Amniotic epithelial cell (primary cell): ENCODE data around the genes PRR11, PTRH2 and TBX2.

DNA sequence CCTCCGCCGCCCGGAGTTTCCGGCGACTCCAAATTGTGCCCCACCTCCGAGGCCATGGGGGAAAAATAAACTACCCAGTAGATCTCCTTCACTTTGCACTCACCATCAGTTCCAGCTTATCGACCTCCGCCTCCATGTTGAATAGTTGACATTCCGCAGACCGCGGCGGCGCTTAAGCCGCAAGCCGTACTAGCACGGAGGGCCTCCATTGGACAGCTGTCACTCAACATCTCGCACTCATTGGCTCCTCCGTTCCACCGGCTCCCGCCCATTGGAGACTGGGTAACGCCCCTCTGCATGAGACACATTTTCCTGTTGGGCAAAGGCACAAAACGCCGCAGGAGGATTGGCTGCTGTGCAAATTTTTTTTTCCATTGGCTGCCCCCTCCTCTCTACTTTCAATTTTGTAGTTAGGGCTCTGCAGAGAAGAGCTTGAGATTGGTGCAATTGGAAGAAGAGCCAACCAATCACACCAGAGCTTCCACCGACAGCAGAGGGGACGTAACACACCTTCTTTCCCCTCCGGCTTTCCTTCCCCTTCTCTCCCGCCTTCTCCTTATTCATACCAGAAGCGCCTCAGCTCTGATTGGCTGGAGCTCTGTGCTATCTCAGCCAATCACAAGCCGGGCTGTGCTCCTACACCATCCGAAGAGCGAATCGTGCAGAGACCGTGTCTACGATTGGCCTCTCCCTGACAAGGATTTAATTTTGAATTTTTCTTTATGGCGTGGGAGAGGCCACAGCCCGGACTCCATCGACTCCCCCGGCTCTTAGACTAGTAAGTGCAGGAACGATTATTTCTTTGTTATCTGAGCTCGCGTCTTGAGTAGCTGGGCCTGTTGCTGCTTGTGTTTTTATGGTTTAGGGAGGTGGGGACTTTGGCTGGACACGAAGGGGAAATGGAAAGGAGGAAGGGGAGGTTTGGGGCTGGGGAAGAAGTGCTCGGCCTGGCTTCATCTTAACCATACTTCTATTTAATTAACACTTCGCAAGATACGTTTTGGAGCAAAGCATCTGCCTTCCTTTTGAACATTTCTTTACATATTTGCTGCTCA is at the start of gene PRR11:
Gene PRR11 (plus strand): TSS at position 719 of the 1,055 bp plus-strand sequence.
- RRBS = no CpG with 5 or more reads among the region's 45 CpGs

DNA sequence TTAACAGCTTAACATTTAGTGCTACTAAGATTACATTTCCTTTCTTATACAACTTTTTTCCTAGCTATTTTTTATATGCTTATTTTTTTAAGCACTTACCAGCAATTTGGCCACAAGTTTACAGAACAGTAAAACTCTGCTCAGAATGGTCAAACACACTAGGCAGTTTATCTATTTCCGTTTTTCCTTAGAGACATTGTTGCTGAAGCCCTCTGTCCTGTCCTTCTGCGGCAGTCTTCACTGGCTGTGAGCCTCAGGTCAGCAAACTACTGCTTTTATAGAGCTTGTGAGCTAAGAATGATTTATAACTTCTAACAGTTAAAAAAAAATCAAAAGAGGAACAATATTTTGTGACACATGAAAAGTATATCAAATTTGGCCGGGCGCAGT is 7.9 kb downstream of the PRR11 start:
- RRBS = no CpG with 5 or more reads among the region's 4 CpGs

GRCh38 chr17:59337861-59338367 is 6.5 kb downstream of the YPEL2 start:
- RRBS = no CpG with 5 or more reads among the region's 6 CpGs

DNA sequence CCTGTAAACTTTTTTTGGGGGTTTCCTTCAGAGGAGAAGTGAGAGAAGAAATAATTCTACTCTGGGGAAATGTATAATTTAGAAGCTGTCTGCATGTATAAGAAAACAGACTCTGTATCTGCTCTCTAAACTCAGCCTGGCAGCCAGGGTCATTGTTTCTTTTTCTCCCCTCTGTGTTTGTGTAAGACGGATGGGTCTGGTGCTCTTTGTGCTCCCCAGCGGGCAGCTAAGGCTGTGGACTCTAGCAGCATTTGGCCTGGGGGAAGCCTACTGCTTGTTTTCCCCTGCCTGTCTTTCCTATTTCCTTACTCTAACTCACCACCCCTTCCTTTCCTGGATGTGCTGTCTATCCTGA is 19.2 kb downstream of the YPEL2 start:
- RRBS = no CpG with 5 or more reads among the region's 2 CpGs

DNA sequence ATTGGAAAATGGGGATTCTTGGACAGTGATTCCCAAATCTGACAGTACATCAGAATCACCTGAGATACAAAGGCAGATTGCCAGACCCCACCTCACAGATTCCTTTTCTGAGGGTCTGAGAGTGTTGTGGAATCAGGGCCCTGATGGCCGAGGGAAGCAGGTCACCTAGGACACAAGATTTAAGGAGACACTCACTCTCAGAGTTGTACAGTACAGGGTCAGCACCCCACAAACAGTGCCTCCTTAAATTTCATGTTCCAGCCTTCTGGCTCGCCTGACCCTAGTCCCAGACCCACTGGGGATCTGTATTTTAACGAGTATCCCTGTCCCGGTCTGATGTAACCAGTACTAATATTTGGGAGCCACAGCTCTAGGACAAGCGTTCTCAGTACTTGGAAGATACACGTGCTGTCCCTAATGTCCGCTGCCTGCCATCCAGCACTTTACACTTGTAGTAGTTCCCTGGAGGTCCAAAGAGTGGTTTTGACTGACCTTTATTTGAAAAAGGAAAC is 37.9 kb downstream of the YPEL2 start:
- RRBS = no CpG with 5 or more reads among the region's 7 CpGs

DNA sequence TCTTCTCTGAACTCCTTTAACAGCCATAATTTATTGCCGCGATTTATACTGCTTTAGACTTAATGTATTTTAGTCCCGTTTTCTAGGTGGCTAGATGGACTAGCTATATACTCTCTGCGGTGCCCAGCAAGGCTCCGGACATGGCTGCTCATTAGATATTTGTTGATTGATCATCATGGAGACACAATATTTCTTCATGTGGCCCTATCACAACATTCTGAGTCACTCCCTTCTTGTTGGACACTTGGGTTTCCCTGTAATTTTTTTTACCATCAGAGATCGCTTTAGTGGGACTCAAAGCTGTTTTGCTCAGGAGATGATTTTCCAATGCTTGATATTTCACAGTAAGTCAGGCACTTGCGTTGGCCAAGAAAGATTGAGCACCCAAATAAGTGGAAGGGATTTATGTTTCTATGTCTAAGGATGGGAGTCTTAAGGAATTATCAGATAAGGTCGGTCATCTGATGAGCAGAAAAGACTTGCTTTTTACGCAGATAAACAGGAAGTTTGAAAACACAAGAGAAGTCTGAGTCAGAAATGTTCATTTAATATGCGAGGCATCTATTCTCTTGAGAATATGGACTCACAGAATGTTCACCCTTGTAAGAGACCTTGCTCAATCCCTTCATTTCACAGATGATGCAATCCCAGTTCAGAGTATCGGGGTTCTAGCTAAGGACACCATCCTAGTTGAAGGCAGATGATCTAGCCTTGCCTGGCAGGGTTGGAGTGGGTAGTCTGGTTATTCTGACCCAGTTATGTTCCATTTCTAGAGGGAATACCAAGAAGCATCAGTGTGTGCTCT is 42.2 kb downstream of the YPEL2 start:
- RRBS = no CpG with 5 or more reads among the region's 11 CpGs

- RRBS = no CpG with 5 or more reads among the region's 6 CpGs
Measured at GRCh38 chr17:59647954-59648605, 28.4 kb downstream of the CLTC start.

- RRBS = no CpG with 5 or more reads among the region's 5 CpGs
Measured at GRCh38 chr17:59668550-59669254, 38.5 kb downstream of the PTRH2 start.

GRCh38 chr17:59706936-59707788 is at the start of gene PTRH2:
Gene PTRH2, minus strand, starts transcription at chr17:59707430.
- RRBS = 2% methylated on average over 8 of the region's 50 CpGs

GRCh38 chr17:59707789-59708059 is 270 bp downstream of the VMP1 start:
- RRBS = 5% methylated on average over 7 of the region's 13 CpGs

GRCh38 chr17:60088954-60089410 is 10.3 kb upstream of the HEATR6 start:
- RRBS = no CpG with 5 or more reads among the region's 3 CpGs

- RRBS = no CpG with 5 or more reads among the region's 1 CpG
Measured at GRCh38 chr17:60094568-60095254, 16.0 kb upstream of the HEATR6 start.

DNA sequence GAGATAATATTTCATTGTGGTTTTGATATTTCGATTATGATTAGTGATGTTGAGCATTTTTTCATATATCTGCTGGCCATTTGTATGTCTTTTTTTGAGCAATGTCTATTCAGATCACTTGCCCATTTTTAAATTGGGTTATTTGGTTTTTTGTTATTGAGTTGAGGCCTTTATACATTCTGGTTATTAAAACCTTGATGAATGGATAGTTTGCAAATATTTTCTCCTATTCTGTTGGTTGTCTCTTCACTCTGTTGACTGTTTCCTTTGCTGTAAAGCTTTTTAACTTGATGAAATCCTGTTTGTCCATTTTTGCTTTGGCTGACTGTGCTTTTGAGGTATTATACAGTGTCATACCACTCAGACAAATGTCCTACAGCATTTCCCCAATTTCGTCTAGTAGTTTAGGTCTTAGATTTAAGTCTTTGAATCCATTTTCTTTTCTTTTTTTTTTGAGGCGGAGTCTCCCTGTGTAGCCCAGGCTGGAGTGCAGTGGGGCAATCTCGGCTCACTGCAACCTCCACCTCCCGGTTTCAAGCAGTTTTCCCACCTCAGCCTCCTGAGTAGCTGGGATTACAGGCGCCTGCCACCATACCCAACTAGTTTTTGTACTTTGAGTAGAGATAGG is 97.1 kb downstream of the CA4 start:
- RRBS = no CpG with 5 or more reads among the region's 6 CpGs

GRCh38 chr17:60391558-60391851 is 428 bp downstream of the USP32 start:
- RRBS = 4% methylated on average over 6 of the region's 19 CpGs

DNA sequence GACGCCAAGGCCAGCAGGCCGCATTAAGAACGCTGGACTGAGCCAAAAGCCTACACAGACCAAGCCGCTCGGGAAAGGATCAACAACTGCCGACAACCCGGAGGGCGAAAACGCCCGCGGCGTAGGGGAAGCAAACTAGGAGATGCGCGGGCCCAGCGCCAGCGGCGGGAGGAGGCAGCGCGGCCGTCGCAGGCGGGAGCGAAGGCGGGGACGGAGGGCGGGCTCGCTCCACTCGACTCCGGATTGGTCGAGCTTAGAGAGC is 196 bp upstream of the PPM1D start:
- RRBS = no CpG with 5 or more reads among the region's 30 CpGs

- RRBS = no CpG with 5 or more reads among the region's 10 CpGs
Measured at GRCh38 chr17:61111205-61111568, 288.5 kb upstream of the TBX2 start.

- RRBS = no CpG with 5 or more reads among the region's 9 CpGs
Measured at GRCh38 chr17:61251965-61252582, 147.6 kb upstream of the TBX2 start.

- RRBS = 0% methylated on average over 1 of the region's 27 CpGs
Measured at GRCh38 chr17:61397411-61397863, 2.2 kb upstream of the TBX2 start.

DNA sequence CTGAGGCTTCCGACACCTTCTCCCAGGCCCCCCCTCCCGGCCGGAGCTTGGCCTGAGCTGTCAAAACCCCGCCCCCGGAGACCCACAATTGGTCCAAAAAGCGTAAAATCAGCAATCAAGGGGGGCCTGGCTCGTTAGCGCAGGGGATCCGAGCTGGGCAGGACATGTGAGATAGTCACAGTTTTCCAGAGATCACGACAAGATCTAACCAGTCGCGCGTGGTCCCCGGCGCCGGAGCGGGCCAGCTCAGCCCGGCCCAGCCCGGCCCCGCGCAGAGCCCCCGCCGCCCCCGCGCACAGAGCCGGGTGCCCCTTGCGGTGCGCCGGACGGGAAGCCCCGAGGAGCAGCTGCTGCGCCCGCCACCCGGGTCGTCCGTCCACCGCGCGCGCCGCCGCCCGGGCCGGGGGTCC is at the start of gene TBX2:
Gene TBX2 (plus strand): TSS at position 134 of the 410 bp plus-strand sequence.
- RRBS = 2% methylated on average over 16 of the region's 44 CpGs

- RRBS = 1% methylated on average over 13 of the region's 109 CpGs
Measured at GRCh38 chr17:61400120-61401107, 771 bp downstream of the TBX2 start.